ENCODE measurements around the genes MS4A10, PRPF19, PGA3 and TKFC.

DNA sequence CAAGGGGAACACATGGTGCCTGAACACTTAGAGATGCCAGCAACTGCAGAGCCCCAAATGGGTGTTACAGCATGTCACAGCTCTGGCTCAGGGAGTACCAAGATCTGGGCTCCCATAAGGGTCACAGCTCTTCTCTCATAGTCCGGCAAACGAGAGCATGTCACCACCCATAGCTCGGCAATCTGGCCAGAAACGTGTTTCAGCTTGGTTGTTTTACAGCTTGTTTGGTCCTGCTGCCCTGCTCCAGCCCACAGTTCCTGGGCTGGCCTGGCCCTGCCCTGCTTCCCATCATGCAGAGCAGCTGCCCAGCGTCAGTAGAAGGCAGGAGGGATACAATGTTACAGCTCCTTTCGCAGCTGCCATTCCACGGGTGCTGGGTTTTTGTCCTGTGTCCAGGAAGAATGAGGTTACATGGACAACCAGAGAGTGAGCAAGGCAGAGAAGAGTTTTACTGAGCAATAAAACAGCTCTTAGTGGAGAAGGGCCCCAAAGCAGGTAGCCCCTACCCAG lies 19.1 kb downstream of the MS4A8 start:
- PRO-cap, result no peak

DNA sequence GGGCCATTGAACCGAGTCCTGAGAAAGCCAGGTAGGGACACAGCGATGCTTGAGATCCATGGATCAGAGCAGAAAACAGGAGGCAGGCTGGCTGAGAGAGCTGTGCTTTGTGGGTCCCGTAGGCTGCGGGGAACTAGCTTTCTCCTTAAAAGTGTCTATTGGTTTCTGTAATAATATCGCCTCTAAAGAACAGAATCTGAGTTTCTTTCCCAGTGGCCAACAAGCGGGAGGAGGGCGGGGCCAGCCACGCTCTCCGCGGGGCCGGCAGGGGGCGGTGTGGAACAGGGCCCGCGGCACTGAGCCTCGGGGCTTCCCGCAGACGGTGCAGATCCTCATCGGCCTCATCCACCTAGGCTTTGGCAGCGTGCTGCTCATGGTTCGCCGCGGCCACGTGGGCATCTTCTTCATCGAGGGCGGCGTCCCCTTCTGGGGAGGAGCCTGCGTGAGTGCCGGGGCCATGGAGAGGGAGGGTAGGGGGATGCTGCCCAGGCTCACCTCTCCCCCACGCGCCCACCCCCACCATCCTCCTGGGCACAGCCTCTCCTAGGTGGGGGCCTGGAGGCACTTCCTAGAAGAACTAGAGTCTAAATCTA lies 10.6 kb downstream of the MS4A15 start:
- PRO-cap, result no peak

GRCh38 chr11:60784960-60785589 lies at the start of gene MS4A10:
Gene MS4A10 (plus strand): TSS chr11:60785333.
- PRO-cap, result no peak

DNA sequence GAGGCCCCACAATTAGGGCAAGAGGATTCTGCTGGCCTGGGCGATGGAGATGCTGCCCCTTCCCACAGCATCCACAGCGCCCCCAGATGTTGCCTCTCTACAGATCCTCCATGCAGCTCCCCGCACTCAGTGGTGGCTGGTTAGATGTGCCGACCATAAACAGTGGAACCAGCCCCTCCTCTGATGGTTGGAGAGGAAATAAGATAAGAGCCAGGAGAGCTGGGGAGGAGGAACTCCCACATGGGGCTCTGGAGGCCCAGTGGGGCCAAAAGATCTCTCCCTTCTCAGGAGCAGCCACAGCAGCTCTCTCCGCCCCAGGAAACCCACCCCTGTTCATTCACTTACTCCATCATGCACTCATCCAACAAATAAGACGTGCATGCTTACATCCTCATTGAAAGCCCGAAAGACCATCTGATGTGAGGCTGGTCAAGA lies 1.6 kb downstream of the PTGDR2 start:
- PRO-cap, result no peak

DNA sequence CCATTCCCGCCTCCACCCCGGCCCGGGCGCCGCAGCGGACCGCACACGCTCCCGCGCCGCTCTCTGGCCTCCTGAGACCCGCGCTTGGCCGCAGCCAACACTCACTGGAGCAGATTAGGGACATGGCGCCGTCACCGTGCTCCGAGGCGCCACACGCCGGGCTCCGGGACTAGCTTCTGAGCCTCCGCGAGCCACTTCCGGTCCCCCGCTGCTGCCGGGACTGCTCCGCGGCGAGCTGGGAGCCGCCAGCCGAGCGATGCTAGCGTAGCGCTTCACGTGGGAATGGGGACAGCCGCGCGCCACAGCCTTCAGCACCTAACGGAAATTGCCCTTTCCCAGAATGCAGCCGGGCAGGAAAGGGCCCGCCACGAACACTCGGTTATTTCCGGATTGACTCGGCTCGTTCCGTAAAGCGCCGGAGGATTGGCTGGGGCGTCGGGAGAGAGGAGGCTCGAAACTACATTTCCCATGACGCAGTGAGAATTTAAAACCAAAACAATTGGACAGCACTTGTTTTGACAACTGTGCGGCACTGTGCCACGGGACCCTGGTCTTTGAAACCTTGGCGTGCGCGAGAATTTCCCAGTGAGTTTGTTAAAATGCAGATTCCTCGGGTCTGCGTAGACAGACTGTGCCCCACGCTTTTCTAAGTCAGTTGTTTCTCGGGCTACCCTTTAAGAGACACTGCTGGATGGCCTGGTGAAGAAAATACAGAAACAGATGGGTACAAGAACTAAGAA lies at the start of gene PRPF19:
Gene PRPF19 (minus strand): TSS at position 327 of the 740 bp plus-strand sequence.
- PRO-cap, result unidirectional peak, minus-strand start at position 284 of the sequence

DNA sequence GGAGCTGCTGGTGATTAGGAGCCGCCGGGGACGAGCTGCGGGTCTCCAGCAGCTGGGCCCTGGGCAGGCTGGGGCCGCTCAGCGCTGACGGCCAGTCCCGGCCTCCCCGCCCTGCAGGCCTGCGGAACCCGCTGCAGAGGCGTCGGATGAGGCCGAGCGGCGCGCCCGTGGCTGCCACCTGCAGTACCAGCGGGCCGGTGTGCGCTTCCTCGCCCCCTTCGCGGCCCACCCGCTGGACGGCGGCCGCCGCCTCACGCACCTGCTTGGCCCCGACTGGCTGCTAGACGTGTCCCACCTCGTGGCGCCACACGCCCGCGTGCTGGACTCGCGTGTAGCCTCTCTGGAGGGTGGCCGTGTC lies 10.1 kb downstream of the TMEM132A start:
- PRO-cap, result no peak

- PRO-cap, result no peak
Observed at GRCh38 chr11:60950801-60951565, 993 bp downstream of the SLC15A3 start.

- PRO-cap, result no peak
Observed at GRCh38 chr11:60954260-60954823, 2.4 kb upstream of the SLC15A3 start.

DNA sequence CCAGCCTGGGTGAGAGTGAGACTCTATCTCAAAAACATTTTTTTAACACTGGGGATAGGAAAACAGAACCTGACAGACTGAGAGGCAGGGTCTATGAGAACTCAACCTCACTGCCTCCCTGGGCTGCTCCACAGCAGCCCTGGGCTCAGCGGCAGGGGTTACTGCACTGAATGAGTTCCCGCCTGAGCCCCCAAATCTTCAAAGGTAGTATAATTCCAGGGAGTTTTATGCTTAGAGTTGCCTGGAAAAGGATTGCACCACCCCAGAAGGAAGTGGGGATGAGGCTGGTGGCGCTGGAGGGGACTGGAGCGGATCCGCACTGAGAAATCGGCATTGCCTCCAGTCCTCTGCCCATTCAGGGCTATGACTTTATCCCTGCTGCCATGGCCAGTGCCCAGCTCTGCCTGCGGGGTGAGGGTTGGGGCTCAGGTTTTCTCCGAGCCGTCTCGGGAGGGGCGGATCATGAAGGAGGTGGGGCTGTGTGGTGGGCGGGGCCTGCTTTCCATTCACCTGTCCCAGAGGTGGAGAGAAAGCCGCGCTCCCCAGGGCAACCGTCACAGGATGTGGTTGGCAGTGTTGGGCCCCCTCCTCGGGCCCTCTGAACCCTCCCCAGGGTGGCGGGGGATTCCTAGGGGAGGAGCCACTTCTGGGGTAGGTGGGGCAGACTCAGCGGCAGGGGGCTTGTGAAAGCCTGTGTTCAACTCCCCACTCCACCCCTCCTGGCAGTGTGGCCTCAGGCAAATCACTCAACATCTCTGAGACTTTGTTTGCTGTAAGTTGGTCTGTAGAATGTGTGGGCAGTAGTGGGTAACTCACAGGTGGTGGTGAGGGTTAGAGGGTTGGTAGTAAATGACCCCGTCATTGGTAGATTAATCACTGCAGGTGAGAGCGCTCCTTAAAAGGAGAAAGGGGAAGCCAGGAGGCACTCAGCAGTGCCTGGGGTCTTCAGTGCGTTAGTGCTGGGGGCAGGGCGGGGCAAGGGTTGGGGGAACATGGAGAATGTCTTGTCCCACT lies 50.1 kb downstream of the CD6 start:
- PRO-cap, result no peak

DNA sequence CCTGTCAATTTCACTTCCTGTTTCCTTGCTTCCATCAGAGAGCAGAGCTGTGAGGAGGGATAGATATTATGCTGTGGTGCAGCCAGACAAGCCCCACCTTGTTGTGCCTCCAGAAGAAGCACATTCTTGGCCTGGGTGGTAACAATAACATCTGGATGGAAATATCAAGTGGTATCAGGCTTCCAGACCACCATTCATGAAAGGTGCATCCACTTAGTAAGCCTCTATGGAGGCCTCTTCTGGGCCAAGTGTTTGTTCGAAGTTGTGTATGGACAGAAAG lies 40.7 kb upstream of the CD5 start:
- PRO-cap, result no peak

DNA sequence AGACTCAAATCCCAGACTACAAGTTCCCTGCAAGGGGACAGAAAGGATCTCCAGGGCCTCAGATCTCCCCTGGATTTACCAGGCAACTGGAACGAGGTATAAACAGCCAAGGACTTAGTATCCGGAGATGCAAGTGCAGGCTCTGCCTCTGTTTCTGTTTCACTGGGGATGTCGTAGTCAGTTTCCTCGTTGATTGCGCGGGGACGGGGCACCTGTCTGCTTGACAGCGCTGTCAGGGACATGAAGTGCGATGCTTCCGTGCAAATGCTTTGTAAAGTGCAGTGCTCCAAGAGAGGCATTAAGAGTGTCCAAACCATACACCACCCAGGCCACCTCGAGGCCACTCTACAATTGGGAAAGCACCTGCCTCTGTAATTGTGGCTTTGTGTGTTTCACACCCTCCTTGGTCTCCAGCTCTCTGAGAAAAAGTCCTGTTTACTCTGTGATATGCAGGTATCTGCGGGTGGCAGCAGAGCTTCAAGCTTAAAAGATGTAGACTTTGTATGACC lies 18.7 kb upstream of the CD5 start:
- PRO-cap, result no peak

- PRO-cap, result no peak
Observed at GRCh38 chr11:61118418-61118915, 16.2 kb downstream of the CD5 start.

DNA sequence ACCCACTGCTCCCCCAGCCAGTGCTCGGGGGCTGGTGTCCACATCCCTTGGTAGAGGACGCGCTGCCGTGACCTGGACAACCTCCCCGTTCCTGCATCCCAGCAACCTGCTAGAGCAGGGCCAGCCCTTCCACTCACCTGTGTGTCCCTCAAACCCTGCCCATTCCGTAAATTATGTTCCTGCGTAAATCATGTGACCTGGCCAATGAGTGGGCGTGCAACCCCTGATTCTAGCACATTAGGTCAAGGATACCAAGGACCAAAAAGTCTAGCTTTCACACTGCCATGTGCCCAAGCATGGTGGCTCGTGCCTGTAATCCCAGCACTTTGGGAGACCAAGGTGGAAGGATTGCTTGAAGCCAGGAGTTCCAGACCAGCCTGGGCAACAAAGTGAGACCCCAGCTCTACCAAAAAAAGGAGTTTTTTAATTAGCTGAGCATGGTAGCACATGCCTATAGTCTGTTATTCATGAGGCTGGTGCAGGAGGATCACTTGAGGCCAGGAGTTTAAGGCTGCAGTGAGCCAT lies 25.8 kb downstream of the CD5 start:
- PRO-cap, result no peak

- PRO-cap, result no peak
Observed at GRCh38 chr11:61131135-61131722, 28.9 kb downstream of the CD5 start.

- PRO-cap, result no peak
Observed at GRCh38 chr11:61203234-61203705, at the start of gene PGA3. Gene PGA3 (plus strand): TSS chr11:61203515.

DNA sequence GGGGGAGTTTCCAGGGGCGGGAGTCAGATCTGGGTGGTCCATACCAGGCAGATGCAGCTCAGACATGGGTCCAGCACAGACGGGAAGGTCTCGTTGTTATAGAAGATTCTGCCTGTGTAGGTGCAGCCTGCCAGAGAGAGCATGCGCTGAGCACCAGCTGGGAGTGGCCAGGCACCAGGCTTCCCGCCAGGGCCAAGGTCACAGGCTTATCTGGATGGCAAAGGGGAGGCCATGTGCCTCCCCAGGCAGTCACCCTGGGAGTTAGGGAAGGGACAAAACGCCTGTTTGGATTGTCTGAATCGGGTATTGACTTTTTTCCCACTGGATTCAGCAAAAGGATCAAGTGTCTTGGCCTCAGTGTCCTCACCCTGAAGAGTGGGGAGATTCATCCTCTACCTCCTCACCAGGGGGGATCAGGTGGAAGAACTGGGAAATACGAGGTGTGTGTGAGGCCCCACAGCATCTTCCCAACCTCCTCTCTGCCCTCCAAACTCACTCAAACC lies 26.5 kb downstream of the PGA5 start:
- PRO-cap, result no peak

- PRO-cap, result no peak
Observed at GRCh38 chr11:61331403-61331875, 1.5 kb downstream of the DDB1 start.

- PRO-cap, result bidirectional peak, plus-strand start at chr11:61333231, minus-strand start at chr11:61333098
Observed at GRCh38 chr11:61332961-61333732, at the start of gene TKFC. Gene TKFC (plus strand): TSS chr11:61333228.

DNA sequence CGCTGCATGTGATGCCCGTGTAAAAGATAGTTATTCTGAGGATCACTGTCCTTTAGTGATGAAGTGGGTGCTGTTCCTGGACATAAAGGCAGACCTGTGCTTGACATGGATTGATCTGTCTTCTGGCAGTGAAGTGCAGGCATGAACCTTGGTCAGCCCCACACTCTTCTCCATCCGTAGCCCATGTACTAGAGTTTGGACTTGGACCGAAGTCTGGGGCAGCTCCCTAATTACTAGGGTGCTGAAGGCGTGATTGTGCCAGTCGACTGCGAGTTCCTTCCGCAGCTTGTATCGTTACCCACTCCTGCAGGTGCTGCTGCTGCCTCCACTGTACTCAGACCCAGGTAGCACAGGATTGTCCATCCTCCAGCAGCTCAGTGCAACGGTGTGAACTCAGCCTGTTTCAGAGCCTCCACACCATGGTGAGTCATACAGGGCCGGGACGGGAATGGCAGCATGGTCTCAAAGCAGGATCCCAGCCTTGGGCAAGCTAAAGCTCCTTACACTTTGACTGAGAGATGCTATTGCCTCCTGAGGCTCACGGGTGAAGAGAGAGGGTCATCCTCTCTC lies 1.4 kb downstream of the TKFC start:
- PRO-cap, result no peak

DNA sequence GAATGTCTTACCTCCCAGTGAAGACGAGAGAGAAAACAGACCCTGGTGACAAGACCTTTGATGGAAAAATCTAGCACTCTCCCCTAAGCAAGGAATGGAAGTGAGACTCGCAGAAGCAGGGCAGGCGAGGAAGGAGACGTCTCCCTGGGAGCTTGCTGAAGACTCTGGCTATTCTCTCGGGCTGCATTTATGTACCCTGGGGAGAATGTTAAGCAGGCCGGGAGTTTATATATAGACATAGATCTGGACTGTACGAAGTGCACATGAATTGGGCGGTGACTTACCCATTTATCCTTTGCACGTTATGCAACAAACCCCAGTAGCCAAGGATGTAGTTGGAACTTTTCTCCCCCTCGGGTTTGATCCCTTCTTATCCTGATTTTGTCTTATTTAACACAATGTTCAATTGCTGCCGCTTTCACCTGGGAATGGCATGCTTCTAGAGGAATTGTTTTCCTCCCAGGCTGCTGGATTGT lies 18.1 kb downstream of the SDHAF2 start:
- PRO-cap, result no peak